ENCODE data around the gene NRGN.

DNA sequence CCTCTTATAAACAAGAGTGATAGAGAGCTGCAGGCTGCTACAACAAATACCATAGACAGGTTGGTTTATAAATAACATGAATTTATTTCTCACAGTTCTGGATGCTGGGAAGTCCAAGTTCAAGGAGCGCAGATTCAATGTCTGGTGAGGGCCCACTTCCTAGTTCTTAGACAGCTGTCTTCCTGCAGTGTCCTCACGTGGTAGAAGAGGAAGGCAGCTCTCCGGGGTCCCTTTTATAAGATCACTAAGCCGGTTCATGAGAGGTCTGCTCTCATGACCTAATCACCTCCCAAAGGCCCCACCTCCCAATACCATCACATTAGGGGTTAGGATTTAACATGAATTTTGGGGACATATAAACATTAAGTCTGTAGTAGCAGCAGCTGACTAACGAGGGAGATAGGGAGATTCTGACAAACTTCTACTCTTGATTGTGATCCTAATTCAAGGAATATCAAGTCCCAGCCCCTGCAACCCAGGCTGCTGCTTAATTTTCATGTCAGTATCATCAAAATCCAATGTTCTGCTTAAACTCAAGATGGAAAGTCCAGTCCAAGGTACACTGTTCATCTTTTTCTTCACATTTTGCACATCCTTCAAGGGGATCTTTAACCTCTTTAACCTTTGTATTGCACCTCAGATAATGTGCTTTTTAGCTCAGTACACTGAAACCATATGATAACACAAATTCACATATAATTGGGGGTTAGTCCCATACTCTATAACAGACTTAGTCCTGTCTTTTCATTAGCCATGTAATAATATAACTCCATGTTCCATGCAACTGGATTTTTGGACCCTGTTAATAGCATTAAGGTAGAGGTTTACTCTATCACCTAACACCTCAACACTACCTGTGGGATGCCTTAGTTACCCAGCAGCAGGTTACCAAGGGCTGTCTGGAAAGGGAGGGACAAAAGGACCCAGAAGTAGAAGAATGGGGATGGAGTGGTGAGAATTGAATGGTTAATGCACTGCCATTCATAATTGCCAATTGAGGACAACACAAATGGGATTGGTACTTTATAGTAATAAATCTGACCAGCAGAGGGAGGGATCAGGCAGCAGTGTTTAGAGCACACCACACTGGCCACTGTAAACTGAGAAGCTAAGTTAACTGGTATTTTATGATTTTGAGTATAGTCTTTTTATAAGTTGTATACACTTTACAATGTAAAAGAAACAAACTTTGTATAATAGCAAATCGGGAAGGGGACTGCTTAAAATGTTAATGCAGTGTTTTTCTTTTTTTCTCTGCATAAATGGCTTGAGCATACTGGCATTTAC, 10.3 kb downstream of the TBRG1 start:
- RRBS: no CpG with 5 or more reads among the region's 6 CpGs

- RRBS: 2% methylated on average over 27 of the region's 80 CpGs
These were observed at the start of gene NRGN for GRCh38 chr11:124739503-124740643. TSS of gene NRGN (plus strand) at chr11:124739942.

DNA sequence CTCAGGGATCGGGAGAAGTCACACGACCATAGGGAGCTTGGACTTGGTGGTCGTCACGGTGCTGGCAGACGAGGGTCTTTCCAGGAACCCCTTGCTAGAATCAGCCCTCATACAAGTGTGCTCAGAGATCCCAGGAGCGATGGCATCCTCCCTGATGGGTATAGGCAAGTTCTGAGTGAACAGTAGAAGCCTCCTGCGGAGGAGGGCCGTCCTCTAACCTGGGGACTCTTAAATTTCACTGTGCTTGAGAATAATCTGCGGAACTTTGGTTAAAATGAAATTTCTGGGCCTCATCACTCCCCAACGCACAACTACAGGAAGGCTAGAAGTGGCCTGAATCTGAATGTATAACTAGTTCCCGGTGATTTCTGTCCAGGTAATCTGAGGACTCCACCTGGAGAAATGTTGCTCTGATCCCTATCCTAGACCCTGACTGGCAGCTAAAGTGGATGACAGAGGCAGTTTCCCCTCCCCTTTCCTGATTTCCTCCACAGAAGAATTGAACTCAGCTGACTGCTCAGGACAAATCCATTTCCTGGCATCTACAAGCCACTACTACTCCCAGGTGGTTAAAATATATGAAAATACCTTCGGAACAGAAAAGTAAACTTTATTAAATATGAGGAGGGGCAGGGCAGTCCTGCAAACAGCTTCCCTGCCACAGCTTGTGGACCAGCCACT, 4.4 kb downstream of the VSIG2 start:
- RRBS: no CpG with 5 or more reads among the region's 12 CpGs

GRCh38 chr11:124892984-124893727, 4.5 kb downstream of the ROBO4 start:
- RRBS: no CpG with 5 or more reads among the region's 10 CpGs

- RRBS: no CpG with 5 or more reads among the region's 2 CpGs
These were observed 262 bp upstream of the ROBO4 start for GRCh38 chr11:124898055-124898198.

- RRBS: 0% methylated on average over 1 of the region's 30 CpGs
These were observed 493 bp downstream of the SLC37A2 start for GRCh38 chr11:125063522-125064073.

DNA sequence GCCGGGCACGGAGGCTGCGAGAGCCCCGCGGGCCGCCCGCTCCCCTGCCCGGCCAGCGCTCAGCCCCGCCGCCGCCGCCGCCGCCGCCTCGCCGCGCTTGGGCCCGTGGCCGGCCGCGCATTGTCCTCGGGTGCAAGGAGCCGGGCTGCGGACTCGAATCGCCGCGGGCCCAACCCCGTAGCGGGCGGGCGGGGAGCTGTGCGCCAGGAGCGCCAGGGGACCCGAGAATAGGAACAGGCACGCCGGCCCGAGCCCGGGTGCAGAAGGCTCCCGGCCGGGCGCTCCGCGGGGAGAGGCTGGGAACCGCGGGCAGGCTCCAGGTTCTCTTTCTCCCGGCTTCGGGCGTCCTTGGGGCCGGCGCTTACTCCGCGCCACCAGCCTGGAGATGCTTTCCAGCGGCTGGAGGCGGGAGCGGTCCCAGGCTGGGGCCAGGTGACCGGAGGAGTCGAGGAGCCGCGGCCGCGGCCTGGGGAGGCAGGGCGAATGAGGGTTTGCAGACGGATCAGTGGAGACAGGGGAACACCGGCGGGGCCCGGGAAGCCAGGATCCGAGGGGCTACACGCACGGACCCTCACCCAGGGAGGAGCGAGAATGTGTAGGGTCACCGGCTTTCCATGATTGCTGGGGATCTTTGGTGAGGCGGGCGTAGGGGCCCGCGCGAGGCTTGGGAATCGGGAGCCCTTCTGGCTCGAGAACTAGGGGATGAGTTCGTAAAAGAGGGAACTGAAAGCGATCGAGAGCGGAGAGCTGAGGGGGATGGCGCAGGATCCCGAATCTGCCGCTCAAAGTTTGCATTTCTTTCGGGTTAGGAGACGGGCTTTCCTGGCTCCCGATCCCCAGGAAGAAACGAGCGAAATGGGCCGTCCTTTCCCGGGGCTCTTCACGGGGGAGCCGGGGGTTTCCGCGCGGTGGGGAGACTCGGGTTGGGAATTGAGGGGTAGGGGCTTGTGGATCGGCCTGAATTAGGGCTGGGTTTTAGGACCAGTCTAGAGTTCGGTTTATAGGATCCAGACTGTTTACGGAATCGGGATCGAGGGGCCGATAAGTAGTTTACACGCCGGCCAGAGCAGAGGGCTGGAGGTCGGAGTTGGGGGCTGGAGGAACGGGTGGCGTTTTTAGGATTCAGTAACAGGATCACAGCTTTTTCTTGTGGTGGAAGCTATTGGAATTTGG, 917 bp downstream of the PKNOX2 start:
- RRBS: 2% methylated on average over 58 of the region's 112 CpGs

GRCh38 chr11:125236028-125236411, 71.5 kb downstream of the PKNOX2 start:
- RRBS: no CpG with 5 or more reads among the region's 18 CpGs

DNA sequence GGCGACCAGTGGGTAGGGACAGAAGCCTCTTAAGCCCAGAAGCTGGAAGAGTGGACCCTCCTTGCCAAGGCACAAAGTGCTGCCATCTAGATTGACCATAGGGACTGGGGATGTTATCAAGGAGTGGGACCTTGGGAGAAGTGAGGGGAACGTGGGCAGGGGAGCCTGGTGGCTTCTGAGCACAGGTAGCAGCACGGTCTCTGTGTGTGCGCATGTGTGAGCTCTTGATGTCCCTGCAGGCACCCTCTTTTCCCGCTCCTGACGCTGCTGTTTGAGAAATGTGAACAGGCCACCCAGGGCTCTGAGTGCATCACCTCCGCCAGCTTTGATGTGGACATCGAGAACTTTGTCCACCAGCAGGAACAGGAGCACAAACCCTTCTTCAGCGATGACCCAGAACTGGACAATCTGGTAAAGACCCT, 110.7 kb downstream of the FEZ1 start:
- RRBS: no CpG with 5 or more reads among the region's 9 CpGs

- RRBS: no CpG with 5 or more reads among the region's 5 CpGs
These were observed 1.8 kb downstream of the CDON start for GRCh38 chr11:126060616-126061464.

- RRBS: no CpG with 5 or more reads among the region's 2 CpGs
These were observed 26.4 kb upstream of the CDON start for GRCh38 chr11:126089016-126089491.

- RRBS: no CpG with 5 or more reads among the region's 9 CpGs
These were observed 39.7 kb upstream of the CDON start for GRCh38 chr11:126102134-126103002.

DNA sequence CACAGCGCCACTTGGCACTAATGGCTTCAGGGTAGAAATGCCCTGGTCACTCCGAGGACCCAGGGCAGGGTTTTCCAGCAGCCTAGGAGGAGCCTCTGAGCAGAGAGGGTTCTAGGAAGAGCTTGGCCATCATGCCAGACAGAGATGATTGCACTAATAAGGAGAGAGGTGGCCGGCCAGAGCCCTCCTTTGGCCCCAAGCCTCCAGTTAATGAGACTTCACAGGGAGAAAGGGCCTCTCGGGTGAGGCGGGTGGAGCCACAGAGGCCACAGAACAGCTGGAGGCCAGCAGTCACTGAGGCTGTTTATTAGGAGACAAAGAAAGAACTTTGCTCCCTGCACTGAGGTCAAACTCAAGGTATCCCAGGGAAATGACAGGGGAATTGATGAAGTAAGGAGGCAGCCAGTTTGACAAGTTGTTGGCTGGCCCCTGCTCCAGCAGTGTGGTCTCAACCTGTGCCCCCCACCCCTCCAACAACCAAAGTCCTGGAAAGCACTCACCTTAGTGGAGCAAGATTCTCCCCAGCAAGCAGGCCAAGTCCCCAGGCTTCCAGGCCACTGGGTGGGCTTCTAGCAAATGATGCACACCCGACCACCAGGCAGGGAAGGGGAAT, 53.4 kb downstream of the RPUSD4 start:
- RRBS: no CpG with 5 or more reads among the region's 6 CpGs

DNA sequence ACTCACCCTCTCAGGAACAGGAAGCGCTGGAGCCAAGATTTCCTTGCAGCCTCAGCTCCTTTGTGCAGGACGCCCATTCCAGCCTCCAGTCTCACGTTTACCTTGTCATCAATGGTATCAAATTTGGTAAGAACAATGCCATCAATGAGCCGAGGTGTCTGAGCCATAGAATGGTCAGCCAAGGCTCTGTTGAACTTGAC, 4.7 kb downstream of the SRPRA start:
- RRBS: no CpG with 5 or more reads among the region's 4 CpGs

- RRBS: no CpG with 5 or more reads among the region's 4 CpGs
These were observed 1.7 kb downstream of the SRPRA start for GRCh38 chr11:126266912-126267459.

GRCh38 chr11:126282698-126282968, 260 bp upstream of the TIRAP start:
- RRBS: 2% methylated on average over 9 of the region's 15 CpGs

GRCh38 chr11:126329498-126330072, 25.7 kb downstream of the DCPS start:
- RRBS: no CpG with 5 or more reads among the region's 12 CpGs

DNA sequence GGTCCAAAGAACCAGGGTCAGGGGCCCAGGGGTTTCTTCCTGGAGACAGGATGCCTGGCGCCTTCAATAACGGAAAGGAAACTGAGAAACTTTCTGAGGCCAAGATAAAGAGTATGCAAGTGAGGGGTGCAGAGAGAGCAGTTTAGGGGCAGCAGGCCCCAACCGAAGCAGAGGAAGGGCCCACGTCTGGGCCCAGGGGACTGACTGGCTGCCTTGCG, 557 bp upstream of the ST3GAL4 start:
- RRBS: no CpG with 5 or more reads among the region's 5 CpGs

- RRBS: 86% methylated on average over 9 of the region's 19 CpGs
These were observed 68.2 kb downstream of the ST3GAL4 start for GRCh38 chr11:126423548-126424284.

DNA sequence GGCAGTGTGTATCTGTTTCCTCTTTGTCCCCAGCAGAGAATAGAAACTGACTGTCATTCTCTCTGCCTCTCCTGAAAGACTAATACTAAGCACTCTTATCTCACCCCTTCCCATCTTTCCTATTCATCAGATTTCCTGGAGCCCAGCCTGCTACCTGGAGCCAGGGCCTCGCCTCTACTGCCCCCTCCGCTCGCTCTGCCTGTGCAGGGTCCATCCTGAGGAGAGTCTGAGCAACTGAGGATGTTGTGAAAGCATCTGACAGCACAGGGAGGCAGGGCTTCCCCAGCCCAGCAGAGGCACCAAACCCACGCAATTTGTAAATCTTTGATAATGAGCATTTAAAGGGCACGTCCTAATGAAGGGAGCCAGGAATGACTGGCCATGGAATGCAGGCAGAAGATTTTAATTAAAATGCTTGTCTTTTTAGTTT, 273.2 kb downstream of the ST3GAL4 start:
- RRBS: no CpG with 5 or more reads among the region's 5 CpGs

Data from AG08470 (cell line).